ENCODE measurements around a stretch of chr6.

DNA sequence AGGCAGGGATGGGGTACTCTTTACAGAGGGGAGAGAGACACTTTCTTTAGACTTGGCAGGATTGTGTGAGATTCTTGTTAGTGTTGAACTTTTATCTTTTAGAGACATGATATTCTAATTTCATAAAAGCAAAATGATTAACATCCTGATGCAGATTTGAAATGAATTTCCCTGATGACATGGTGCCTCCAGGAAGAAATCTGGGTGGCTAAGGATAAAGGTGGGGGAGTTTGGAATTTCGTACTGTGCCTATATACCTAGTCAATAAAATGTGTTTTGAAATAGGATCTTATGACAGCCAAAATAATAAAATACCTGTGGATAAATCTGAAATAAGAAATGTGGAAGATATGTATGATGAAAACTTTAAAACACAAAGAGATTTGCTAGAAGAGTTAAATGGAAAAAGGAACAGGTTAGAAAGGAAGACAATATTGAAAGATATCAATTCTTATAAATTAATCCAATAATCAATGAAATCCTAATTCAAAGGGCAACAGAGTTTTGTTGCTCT is 48.1 kb downstream of the FARS2 start:
- PRO-cap = no peak
- RAMPAGE, long total RNA, 2 experiments = no peak in any of the 2 experiments

DNA sequence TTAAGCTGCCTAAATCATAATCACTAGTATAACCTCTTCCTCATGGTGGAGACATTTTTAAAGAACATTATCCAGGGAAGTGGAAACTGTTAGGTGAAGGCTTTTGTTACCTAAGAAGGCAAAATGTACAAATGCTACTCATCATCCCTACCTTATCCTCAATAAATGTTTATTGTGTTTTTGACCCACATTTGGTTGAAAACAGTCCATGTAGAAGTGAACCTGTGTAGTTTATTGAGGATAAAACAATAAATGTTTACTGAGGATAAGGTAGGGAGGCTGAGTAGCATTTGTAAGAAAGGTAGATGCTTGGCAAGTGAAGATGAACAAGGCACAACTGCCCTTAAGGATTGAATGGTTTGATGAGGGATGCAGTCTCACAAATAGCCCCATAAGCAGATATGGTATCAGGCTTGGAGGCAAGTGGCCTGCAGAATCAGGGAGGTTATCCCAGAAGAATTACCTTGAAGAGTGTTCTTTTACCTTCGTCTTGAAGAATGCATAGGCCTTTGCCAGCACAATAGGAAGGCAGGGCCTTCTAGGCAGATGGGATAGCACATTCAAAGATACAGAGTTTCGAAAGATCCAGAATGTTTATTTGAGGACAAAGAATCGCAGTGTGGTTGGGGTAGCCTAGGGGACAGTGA is 186.3 kb downstream of the FARS2 start:
- PRO-cap = no peak
- RAMPAGE, long total RNA, 2 experiments = no peak in any of the 2 experiments

DNA sequence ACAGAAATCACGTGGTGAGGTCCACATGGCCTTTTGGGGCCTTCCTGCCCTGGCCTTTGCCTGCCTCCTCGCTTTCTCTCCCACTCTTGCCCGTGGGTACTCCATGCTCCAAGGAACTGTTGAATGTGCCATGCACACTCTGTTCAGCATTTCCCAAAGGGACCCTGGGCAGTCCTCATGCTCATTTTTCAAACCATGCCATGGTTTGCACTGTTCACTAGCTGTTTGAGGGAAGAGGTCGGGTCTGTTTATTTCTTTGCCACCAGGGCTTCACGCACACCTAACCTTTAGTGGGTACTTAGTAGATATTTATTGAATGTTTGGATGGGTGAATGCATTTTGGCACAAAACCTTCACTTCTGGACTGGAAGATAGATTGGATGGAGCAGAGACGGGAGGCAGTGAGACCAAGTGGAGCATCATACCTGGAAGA is 191.0 kb downstream of the FARS2 start:
- PRO-cap = no peak
- RAMPAGE, long total RNA, 2 experiments = no peak in any of the 2 experiments

DNA sequence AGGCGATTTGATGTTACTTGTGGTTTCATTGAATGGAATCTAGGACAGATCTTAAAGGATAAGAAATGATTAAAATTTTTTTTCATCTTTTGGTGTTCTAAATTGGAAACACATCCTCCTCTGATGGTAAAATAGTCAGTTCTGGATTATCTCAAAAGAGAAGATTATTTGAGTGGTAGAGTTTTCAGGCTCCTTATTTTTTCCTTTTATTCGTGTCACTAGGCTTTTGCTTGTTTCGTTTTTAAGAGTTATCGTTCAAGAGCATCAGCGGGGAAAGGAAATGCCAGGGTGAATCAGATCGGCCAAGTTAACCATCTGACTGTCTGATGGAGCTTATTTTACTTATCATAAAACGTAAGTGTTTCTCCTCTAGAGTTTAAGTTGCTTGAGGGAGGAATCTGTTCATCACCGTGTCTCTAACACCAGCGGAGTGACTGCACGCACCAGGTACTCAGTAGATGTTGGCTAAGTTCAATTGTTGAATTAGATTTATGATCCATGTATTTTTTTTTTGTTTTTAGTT is 236.9 kb downstream of the FARS2 start:
- PRO-cap = no peak
- RAMPAGE, long total RNA, 2 experiments = no peak in any of the 2 experiments

GRCh38 chr6:5508860-5509610 is 247.7 kb downstream of the FARS2 start:
- PRO-cap = no peak
- RAMPAGE, long total RNA, 2 experiments = no peak in any of the 2 experiments

DNA sequence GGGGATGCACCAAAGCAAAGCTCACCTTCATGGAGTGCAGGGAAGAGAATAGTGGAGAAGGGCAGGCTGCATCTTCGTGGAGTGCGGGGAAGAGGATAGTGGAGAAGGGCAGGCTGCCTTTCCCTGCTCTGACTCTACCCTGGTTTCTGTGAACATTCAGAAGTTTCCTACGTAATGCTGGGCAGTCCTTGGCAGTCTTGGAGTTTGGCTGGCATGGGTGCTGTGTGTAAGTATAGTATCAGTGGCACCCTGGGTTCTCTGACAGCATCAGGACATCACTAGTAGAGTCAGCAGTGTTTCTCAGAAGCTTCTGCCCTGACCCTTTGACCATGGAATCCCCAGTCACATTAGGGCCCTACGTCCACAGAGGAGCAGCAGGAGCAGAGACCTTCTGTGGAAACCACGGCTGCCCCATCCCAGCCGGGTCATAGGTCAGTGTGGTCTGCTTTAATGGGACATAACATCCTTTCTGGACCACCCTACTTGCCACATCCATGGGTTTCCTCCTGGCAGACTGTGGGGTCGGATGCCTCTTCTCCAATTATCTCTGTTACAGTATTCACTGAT is 352.9 kb downstream of the NRN1 start:
- PRO-cap = no peak
- RAMPAGE, long total RNA, 2 experiments = no peak in any of the 2 experiments

DNA sequence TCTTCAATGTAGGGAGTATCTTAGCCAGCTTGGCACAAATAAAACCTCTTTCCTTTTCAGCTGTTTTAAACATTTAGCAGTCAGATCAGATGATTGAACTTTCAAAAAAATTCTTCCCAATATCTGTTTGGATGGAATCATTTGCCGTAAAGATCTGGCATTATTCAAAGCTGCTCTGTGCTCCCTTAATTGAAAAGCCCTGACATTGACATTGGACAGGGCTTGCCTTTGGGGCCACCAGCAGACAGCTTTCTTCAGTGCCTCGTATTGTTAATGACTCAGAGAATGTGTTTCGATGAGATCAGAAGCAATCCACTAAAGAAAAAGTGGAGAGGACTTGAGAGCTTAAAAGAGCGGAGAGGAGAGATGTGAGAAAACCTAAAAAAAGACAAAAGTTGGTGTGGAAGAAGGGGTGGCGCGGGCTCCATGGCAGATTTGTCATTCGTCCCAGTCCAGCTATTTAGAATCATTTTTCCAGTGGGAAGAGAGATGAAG is 343.4 kb downstream of the NRN1 start:
- PRO-cap = no peak
- RAMPAGE, long total RNA, 2 experiments = no peak in any of the 2 experiments

GRCh38 chr6:5672670-5673030 is 334.1 kb downstream of the NRN1 start:
- PRO-cap = no peak
- RAMPAGE, long total RNA, 2 experiments = no peak in any of the 2 experiments

DNA sequence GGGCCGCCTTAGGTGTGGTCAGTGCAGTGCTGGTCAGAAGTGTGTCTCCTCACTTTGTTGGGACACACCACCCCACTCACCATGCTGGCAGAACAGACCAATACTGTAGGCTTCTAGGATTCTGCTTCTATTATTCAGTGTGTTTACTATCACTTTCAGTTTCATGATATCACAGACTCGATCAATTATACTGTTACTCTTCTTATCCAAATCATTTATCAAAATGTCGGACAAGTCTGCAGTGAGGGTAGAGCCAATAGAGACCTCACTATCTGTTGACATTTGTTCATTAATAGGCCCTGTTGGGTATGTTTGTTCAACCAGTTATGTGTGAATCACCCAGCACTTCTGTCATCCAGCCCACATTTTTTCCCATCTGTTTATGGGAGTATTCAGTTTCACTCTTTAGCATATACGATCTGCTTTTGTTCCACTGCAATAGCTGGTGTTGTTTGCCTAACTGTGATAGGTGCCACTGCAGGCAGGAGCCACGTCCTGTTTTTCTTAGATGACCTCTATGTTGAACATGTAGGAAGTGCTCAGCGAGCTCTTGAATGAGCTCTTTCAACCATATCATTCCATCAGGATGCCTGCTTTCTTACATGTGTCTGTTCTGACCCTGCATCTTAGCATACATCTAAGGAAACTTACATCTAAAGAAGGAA is 140.1 kb downstream of the NRN1 start:
- PRO-cap = no peak
- RAMPAGE, long total RNA, 2 experiments = no peak in any of the 2 experiments

DNA sequence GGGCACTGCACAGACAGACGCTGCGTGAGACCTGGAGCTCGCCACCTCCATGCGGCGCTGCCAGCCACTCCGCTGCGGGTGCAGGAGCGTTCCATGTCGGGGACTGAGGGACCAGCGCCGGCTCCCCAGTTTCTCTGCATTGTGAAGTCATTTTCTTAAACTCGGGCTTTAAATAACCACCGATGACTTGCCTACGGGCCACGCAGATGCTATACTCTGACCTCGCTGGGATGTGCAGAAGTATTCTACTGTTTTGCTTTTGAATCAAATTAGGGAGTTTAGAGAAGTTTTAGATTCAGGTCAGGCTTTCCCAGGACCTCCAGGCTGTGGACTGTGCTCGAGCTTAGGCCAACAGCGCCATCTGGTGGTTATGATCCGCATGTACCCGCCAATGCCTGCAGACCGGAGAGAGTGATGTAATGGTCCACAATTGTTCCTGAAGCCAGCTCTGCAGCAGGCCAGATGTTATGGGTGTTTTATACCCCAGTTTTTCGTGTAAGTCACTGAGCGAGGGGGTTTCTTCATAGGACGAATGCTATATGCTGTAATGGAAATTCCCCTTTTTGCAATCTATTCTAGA is 41.6 kb upstream of the LY86 start:
- PRO-cap = no peak
- RAMPAGE, long total RNA, 2 experiments = no peak in any of the 2 experiments

GRCh38 chr6:6609832-6610787 is 21.6 kb downstream of the LY86 start:
- PRO-cap = no peak
- RAMPAGE, long total RNA, 2 experiments = no peak in any of the 2 experiments

DNA sequence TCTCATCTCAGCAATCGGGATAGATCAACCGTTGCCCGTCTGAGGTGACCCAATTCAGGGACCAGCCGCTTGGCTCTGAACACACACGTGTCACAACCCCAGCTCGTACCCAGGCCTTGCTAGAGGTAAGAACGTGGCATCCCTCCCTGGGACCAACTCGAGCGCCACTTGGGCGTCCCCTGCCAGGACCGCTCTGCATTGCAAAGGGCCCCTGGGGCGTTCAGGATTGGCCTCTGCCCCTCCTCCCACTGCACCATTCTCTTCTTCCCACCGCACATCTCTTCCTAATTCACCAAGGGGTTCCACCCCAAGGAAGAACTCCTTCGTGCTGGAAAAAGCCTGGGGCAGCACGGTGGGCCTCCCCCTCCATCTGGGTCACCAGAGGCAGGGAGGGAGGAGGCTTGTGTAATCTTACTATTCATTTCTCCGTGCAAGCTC is 136.7 kb downstream of the LY86 start:
- PRO-cap = no peak
- RAMPAGE, long total RNA, 2 experiments = no peak in any of the 2 experiments

GRCh38 chr6:6734622-6735214 is 146.2 kb downstream of the LY86 start:
- PRO-cap = no peak
- RAMPAGE, long total RNA, 2 experiments = no peak in any of the 2 experiments

DNA sequence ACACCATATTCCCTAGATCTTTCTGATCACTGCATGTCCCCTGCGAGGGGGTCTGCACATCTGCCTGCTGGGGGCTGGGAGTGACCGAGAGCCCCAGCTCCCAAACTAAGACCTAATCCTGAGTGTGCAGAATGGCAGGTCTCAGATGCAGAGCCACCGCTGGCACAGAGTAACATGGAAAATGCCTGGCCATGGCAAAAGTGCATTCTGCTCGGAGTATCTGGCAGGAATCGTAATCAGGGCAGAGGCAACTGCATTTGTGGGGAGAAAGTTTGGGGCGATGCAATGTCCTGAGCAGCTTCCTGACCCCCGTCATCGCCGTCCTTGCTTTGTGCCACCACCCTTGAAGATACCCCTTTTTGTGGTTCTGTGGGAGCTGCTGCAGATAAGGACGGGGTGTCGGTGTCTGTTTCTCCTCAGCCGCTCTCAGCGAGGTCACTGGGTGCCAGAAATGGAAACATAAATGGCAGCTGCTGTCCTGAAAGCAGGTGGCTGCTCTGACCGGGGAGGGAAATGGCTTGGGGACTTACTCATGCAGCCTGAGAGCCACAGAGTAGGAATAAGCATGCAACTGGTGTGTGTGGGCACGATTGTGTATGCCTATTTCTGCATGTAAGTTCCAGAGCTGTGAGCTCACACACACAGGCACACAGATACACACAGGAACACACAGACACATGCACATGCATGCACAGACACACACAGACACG is 158.0 kb downstream of the LY86 start:
- PRO-cap = no peak
- RAMPAGE, long total RNA, 2 experiments = no peak in any of the 2 experiments

DNA sequence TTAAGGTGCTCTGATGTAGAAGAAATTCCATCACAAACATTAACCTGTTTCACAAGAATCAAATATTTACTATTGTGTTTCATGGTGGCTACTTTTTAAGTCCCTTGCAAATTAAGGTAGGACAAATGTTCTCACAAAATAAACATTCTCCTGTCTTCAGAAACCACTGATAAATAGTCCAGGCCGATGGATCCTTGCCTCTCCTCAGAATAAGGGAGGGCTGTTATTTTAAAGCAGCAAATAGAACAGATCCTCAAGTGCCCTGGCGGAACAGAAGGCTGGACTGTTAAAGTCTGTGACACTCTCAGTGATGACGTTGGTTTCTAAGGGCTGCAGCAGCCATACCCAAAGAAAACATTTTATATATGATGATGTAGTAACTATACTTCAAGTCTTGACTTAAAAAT is 160.4 kb downstream of the LY86 start:
- PRO-cap = no peak
- RAMPAGE, long total RNA, 2 experiments = no peak in any of the 2 experiments

GRCh38 chr6:6796998-6797297 is 208.4 kb downstream of the LY86 start:
- PRO-cap = no peak
- RAMPAGE, long total RNA, 2 experiments = no peak in any of the 2 experiments

DNA sequence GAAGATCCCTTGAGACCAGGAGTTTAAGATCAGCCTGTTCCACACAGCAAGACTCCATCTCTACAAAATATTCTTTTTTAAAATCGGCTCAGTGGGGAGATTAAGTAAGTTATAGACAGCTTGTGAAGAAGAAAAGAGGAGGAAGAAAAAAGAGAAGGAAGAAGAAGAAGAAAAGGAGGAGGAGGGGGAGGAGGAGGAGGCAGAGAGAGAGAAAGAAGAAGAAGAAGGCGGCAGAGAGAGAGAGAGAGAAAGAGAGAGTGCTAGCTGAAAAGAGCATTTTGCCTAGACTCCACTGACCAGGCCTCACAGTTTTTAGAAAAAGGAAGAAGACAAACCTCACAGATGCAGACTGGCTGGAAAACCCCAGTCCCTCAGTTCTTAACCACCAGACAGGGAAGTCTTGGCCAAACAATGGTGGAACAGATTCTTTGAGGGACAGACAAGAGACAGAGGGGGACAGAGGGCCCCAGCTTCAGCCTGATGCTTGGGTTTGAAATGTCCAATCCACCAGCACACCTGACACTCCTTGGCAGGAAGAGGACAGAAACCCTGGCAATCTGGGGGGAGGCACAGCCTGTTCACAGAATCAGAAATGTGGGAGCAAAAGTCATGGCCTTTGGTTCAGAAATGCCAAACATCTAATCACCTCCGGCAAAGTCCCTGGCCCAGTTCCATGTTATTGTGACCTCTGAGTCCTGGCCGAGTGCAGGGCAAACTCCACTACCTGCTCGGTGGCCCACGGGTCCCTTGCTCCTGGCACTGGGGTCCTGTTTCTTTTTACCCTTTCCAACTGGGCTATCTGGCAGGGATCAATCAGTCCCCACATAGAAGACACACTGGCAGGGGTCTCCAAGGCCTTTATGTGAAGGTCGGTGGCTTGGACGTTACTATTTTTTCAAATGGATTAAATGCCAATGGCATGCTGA is 235.1 kb downstream of the LY86 start:
- PRO-cap = no peak
- RAMPAGE, long total RNA, 2 experiments = no peak in any of the 2 experiments

GRCh38 chr6:6825717-6826803 is 237.5 kb downstream of the LY86 start:
- PRO-cap = no peak
- RAMPAGE, long total RNA, 2 experiments = no peak in any of the 2 experiments

DNA sequence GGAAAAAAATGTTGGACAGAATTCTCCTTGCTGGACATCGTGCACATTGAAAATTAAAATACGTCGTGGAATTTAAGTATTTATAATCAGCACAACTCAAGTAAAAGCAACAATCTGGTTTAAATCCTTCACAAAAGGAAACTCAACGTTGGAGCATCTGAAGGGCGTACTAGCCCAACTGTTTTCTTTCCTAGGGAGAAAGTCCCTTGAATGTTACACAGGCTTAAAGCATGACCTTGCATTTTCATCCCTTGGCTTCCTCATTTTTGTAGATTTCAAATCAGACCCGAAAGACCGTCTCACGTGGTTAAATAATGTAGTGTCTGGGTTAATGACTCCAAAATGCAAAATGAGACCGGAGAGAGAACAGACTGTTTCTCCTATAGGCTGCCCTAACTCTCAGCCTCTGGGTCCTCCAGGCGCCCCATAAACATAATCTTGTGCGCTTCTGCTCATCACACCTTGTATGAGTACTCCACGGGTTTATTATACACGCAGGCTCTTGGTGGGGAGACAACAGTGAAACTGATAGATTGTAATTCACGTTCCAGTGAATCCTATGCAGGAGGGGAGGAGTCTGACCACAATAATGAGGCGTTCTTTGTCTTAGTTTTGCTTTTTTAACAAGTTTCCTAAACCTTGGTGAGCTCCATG is 249.1 kb upstream of the RREB1 start:
- PRO-cap = no peak
- RAMPAGE, long total RNA, 2 experiments = no peak in any of the 2 experiments

GRCh38 chr6:6872790-6873432 is 234.8 kb upstream of the RREB1 start:
- PRO-cap = no peak
- RAMPAGE, long total RNA, 2 experiments = no peak in any of the 2 experiments